Parietal lobe (tissue), 2 donors: Measurements from ENCODE around the gene OXSR1.

DNA sequence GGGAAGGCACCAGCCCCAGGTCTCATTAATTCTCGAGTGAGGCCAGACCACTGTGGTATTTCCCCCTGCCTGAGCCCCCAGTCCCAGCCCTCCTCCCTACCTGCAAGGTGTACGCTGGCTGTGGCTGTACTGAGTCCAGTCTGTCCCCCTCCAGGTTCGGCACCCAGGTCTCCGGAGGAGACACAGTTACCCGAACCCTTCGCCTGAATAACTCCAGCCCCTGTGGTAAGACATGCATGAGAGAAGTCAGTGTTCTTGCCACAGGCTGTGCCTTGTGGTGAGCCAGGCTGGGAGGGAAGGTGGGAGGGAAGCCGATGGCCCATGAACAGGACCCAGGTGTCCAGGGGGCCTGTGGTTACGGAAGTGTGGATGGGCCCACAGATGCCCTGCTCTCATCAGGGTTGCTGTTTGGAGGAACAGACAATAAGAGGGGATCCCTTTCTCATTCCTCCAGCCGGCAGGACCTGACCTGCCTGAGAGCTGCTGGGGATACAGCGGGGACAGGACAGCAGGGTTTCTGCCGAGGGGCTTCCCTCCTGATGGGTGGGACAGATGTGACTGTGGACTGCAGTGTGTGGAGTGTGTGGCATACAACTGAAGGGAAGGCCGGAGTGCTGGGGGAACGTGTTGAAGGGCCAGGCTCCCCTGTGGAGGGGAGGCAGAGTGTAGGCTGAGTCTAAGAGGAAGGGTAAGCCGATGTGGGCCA, 21.9 kb downstream of the ACAA1 start:
- RAMPAGE, long total RNA, result no peak

DNA sequence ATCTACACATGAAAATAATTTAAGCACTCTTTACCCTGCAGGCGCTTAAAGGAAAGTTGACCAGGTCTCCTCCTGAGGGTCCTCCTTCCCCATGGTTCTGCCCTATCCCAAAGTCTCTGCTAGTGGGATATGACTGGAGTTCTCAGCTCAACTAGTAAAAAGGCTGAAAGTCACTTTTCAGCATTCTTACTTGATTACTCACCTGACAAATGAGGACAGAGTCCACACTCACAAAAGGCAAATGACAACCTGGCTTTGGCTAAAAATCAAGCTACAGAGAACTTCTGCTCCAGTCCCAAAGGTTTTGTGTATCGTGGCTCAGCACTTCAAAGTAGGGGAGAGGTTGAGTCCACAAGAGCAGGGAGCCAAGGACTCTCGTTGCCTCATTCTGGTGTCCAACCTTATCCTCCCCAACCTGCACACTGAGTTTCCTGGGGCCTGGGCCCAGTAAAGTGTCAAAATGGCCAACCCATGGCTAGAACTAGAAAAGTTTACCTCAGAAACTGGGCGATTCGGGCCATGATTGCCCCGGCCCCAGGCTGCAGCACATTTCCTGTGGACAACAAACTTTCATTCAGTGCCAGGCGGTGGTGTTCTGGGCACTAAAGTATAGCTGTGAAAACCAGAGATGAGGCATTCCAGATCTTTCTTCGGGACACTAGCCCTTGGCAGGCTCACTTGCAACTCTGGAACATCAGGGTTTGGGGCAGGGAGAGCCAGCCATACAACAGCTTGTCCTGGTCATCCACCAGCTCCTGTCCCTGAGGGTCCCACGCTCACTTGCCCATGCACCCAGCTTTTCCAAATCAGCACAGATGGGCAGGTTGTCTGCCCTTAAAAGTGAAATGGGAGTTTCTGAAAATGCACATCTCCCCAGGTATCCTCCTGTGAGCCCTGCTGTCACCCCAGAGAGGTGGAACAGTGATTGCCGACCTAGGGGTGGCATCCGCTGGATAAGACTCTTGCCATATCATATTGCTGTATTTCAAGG, 3.2 kb downstream of the ACAA1 start:
- RAMPAGE, long total RNA, result no peak

- RAMPAGE, long total RNA, result no peak
Observed at GRCh38 chr3:38141007-38142431, 3.1 kb downstream of the MYD88 start.

- RAMPAGE, long total RNA, result no peak
Observed at GRCh38 chr3:38165331-38166301, at the start of gene OXSR1. Gene OXSR1, plus strand, starts transcription at chr3:38165537.

GRCh38 chr3:38221173-38221853, 44.3 kb upstream of the SLC22A13 start:
- RAMPAGE, long total RNA, result no peak

GRCh38 chr3:38347398-38347878, 853 bp downstream of the XYLB start:
- RAMPAGE, long total RNA, result no peak

DNA sequence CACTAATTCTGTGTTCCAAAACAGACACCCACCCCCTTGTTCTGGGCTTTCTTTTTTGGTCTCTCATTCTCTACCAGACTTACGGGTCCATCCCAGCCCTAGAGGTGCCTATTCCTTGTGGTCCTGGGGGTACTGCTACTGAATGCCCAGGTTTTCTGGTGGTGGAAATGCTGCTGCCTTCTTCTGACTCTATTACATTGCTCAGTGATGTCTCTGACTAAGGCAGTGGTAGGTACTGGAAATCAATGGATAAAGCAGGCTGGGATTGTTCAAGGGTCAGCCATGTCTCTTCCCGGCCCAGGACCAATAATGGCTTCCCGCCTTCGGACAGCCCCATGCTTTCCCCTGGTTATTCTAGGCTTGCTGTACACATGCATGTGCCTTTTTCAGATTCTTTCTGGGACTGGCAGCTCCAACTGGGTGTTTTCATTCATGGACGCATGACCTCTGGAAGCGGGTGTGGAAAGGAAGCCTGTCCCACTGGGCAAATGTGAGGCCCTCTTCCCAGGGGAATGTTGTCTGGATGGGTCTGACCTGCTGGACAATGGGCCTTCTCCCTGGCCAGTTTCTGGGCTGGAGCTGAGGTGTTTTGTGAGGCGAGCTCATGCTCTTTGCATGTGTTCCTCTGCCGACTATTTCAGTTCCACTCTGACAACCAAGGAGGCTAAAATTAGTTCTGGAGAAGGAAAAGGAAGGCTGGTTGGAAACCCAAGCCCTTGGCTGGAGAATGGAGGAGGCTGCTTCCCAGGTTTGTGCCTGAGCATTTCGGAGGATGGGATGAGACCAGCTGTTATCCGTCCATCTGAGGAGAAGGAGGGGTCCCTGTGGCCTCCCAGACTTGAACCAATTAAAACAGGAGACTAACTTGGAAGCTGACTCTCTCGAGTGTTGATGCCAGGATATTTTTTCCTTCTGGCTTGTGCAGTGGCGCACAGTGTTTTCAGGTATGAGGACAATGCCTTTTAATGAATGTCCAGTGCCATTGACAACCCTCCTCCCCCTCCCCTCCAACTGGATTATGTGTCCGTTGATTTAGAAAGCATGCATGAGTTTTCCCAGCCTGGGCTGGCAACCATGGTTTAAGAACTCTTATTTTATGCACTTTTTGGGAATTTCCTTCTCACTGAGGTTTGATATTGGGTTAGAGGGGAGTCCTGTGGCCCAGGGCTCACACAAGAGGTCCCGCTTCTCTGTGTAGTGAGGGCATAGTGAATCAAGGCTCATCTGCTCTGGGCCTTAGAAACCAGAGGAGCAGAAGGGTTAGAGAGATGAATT, 7.0 kb downstream of the ACVR2B start:
- RAMPAGE, long total RNA, result no peak

- RAMPAGE, long total RNA, result no peak
Observed at GRCh38 chr3:38489621-38490133, 6.5 kb upstream of the EXOG start.

- RAMPAGE, long total RNA, result no peak
Observed at GRCh38 chr3:38645474-38646057, 3.9 kb downstream of the SCN5A start.

DNA sequence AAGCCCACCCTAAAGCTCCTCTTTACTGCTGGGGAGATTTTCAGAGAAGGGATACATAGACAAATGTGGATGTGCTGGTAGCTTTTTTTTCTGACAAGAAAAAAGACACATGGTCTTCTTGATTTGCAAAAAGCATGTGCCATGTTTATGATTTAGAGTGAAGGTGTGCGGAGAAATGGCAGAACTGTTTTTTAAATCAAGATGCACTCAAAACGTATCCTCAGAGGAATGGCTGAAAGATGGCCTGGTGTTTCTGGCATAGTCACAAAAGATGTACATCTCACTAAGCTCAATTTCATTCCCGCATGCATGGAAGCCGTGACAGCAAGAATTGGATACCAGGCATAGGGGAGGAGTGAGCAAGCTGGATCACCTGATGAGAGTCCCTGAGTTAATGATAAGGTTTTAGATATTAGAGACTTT, 13.2 kb downstream of the GORASP1 start:
- RAMPAGE, long total RNA, result no peak

GRCh38 chr3:39140495-39141276, 12.7 kb downstream of the CSRNP1 start:
- RAMPAGE, long total RNA, result no peak

GRCh38 chr3:39141917-39142655, 11.3 kb downstream of the CSRNP1 start:
- RAMPAGE, long total RNA, result no peak

GRCh38 chr3:39142656-39143145, 10.7 kb downstream of the CSRNP1 start:
- RAMPAGE, long total RNA, result no peak

- RAMPAGE, long total RNA, result no peak
Observed at GRCh38 chr3:39147476-39148164, 5.8 kb downstream of the CSRNP1 start.

GRCh38 chr3:39151303-39151809, 2.0 kb downstream of the CSRNP1 start:
- RAMPAGE, long total RNA, result no peak

- RAMPAGE, long total RNA, result no peak
Observed at GRCh38 chr3:39415095-39415839, 8.7 kb downstream of the RPSA start.

- RAMPAGE, long total RNA, result no peak
Observed at GRCh38 chr3:40292603-40293153, 16.8 kb upstream of the EIF1B start.

DNA sequence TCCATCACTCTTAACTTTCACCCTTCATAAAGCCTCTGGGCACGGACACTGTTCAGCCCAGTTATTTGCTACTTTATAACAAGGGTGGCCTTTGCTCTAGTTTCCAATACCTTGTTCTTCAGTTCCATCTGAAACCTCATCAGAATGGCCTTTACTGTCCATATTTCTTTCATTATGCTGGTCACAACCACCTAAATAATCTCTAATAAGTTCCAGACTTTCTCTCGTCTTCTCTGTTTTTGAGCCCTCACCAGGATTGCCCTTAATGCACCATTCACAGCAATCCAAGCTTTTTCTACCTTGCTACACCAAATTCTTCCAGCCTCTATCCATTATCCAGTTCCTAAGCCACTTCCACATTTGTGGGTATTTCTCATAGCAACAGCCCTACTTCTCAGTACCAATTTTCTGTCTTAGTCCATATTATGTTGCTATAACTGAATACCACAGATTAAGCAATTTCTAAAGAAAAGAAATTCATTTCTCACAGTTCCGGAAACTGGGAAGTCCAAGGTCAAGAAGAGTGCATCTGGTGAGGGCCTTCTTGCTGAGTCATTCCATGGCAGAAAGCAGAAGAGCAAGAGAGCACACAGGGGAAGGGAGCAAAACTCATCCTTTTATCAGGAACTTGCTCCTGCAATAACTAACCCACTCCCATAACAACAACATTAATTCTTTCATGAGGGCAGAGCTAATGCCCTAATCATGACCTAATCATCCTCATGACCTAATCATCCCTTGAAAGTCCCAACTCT, 9.8 kb upstream of the EIF1B start:
- RAMPAGE, long total RNA, result no peak

- RAMPAGE, long total RNA, result no peak
Observed at GRCh38 chr3:40310721-40311346, 1.3 kb downstream of the EIF1B start.

DNA sequence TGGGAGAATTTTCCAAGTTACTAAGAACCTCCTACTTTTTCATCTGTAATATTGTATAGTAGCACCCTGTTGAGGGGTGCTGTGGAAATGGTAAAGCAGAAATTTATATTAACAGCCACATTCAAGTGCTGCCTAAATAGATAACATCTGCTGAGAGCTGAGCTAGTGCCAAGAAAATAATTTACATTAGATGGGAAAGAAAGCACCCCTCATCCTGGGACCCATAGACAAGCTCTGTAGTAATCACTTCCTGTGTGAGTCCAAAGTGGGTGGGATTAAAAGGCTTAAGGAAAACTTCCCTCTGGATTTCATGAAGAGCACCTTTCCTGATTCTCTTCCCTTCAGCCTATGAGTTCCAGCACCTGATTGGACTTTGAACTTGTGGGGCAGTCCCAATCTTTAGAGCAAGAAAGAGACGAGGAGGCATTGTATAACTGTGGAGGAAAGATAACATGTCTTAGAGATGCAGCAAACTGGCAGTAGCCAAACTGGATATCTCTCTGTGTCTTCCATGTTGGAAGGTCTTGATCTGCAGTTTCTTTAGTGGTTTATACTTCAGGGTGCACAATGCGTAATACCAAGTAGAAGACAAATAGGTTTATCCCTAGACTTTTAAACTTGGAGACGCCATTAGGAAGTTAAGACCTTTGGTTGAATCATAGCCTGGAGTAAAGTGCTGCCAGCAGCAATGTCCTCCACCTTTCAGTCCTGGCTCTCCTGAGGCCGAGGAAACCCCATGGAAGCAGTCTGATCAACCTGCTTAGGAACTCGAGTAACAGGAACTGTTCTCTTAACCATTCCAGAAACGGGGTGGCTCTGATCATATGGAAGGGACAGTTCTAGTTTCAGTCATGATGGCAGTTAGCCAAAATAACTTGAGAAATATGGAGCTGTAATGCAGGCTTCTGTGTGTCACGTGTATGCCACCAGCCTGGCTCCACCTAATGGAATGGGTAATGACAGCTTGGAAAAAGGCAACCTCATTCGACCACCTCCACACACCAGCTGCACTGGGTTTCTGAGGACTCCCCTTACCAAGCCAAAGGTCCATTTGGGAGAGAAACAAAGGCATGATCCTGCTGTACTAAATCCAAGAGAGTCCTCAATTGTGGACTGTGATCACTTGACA, 4.6 kb downstream of the EIF1B start:
- RAMPAGE, long total RNA, result no peak